Temporal lobe (tissue), 2 donors: ENCODE measurements around a stretch of chr17.

- RAMPAGE, long total RNA: no peak
Measured at GRCh38 chr17:82911755-82912320, 72.0 kb upstream of the ZNF750 start.

DNA sequence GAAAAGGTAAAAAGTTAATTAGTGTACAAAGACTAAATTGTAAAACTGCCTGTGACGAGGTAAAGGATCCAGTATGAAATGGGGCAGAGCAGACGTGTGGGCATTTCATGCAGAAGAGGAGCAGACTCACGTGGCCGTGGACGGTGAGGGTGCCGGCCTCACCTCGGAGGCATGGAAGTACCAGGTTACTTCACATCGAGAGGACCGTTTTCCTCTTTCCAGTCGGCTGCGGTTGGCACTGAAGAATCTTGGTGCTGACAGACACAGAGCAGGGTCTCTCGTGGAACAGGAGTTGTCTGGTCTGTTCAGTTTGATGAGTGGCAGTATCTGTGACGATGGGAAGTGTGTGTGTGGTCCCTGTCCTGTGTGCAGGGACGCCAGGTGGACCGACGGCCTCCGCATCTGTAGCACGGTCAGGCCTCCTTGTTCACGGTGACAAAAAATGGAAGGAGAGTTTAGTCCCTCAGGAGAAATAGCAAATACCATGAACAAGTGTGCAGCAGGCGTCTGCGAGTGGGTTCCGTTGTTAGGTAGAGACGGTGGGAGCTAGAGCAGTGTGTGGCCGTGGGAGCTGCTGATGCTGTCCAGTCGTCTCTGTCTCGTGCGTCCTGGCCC lies 79.7 kb upstream of the ZNF750 start:
- RAMPAGE, long total RNA: no peak

DNA sequence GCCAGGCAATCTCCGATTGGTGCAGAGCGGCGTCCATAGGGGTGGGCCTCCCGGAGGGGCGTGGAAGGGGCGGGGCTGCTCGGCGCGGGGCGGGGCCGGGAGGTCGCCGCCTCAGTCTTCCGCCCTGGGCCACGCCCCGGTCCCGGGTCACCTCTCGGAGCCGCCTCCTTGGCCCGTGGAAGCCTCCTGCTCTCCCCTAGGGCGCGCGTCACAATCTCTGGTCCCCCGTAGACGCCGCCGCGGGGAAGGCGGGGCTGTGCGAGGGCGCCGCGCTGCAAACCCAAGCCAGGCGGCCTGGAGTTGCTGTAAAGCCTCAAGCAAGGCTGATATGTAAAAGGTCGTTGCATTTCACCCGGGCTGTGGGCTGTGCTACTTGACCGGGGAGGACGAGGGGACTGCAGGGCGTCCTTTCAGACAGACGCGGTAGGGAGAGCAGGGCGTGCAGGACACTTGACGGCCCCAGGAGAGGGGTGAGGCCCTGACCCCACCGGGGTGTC lies 330 bp upstream of the B3GNTL1 start:
- RAMPAGE, long total RNA: no peak

DNA sequence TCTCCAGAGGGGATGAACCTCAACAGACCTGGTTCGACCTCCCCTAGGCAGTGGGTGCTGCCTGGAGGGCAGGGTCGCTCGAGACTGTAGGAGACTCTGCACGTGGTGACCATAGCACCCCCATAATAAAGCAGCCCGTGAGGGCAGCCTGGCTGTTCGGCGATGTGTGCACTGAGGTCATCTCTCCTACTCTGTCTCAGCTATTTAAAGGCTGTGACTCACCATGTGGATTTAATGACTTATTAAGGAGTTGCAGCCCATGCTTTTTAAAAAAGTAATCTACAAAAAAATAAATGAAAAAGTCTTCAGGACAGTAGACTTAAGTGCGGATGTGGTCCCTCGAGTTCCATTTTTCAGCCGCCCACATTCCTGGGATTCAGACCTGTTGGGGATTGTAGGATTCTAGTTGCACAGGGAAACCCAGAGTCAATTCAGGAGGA lies 4.5 kb upstream of the B3GNTL1 start:
- RAMPAGE, long total RNA: no peak

DNA sequence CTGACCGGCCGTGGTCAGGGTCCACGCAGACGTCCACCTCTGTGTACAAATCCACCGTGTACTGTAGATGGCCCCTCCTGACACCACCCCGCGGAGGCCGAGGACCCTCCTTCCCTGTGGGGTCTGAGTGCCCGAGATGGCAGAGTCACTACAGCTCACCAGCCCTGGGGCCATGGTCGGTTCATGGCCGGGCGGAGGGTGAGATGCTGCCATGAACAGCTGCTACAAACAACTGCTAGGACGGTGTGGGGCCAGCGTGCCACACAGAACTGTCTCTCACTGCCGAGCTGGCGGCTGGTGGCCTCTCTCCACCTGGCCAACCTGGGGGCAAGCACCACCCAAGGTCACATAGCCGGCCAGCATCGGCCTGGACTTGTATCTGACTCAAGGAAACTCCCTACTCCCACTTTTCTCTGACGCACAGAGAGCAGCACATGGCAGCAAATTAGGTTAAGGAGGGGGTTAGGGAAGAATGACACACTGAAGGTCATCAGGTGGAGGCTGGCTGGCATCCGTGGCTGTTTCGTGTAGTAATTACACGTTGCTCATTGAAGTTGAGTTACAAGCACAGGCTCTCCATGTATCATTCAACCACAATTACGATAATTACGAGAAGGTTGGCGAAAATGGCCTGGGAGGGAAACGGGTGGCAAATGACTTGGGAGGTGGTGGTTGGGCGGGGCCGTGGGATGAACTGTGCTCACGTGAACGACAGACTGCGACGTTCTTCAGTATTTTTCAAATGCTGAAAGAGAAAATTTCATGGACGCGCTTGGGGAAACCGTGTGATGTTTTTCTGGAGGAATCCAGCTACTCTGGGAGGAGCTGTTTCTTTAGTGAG lies 4.2 kb upstream of the METRNL start:
- RAMPAGE, long total RNA: no peak

- RAMPAGE, long total RNA: no peak
Measured at GRCh38 chr17:83084543-83085508, 5.4 kb downstream of the METRNL start.

DNA sequence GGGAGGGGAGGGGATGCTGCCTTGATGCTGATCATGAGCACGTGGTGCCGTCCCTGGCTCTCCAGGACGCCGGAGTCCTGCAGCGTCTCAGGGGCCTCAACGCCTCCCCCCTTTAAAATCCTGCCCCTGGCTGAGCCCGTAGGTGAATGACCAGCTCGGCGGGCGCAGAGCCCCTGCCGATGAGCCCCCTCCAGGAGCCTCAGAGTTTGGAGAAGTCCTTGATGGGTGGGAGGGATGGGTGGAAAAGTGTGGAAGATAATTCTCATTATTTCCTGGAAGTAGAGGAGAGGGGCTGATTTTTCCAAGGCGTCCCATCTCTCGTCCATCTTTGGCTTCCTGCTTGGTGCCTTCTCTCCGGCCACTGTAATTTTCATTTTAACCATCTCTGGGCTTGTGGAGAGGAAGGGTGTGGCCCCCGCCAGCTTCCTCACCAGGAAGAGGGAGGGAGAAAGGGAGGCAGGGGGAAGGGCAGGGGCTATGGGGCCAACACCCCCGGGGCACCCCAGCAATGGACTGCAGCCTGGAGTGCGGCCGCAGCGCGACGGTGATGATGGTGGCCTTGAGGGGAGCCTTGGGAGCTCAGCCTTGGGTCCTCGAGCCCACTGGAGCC lies 9.3 kb downstream of the METRNL start:
- RAMPAGE, long total RNA: no peak

GRCh38 chr17:83092947-83093460 lies 13.6 kb downstream of the METRNL start:
- RAMPAGE, long total RNA: no peak

DNA sequence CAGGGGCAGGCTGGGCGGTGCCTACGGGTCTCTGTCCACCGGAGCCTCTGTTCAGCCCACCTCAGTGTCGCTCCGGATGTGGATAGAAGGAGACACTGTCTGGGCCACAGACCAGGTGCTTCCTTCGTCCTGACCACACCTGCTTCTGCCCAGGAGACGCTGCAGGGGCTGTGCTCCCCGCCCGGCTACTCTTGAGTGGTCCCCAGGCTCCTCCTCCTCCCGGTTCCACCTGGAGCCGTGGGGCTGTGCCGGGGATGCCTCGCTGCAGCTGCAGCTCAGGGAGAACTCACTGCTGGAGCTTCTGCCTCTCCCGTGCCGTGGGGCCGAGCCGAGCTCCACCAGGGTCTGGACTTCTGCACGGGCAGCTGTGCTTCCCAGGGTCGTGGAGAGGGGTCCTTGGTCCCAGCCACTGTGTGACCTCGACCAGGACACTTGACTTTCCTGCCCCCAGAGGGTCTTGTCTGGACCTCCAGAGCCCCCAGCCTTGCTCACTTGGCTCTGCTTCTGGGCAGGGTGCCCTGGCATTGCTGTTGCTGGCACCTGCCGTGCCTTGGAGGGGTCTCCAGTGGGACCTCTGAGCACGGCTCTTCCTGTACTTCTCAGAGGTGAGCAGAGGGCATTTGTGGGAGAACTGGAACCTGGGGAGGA lies 21.7 kb downstream of the METRNL start:
- RAMPAGE, long total RNA: no peak

DNA sequence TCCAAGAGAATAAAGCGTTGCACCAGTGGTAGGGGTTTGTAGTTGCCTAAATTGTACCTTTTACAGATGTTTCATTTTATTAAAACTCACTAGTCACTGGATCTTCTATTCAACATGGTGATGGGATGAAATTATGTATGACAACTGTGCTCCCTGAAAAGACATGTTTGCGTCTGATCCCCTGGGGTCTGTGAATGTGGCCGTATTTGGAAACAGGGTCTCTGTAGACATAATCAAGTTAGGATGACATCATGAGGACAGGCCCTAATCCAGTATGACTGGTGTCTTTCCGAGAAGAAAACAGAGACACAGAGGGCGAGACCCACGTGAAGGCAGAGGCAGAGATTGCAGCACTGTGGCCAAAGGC lies 27.4 kb downstream of the METRNL start:
- RAMPAGE, long total RNA: no peak

- RAMPAGE, long total RNA: no peak
Measured at GRCh38 chr17:83122483-83123254, 43.3 kb downstream of the METRNL start.

DNA sequence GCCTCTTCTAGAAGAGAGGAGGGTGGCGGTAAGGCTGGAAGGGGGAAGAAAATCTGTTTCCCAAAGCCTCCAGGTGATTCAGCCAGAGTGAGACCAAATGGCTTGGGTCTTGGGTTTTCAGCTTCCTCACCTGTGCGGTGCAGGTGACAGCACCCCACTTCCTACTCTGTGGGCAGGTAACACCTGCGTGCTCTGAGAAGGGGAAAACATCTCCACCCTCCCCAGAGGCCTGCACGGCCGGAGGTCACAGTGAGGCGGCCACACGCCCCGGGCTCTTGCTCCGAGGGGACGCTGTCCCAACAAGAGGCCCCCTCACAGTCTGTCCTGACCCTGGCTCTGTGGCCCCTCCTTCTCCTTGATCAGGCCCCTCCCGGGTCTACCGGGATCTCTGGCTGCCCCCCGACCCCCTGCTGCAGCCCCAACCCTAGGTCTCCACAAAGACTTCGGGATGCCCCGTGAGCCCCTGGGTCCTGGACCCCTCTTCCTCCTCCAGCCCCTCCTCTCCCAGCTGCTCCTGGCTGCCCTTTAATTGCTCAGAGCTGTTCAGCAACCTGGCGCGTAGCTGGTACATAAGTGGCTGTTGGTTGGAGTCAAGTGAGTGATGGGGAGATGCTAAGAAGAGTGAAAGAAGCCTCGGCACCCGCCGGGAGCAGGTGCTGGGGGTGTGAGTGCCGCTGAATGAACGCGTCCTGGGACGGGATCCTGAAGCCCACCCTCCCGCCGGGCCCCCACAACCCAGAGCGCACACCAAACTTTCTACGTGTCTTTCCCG lies 119.5 kb downstream of the METRNL start:
- RAMPAGE, long total RNA: no peak